Transverse colon (tissue), 4 donors: ENCODE measurements around a stretch of chr11.

DNA sequence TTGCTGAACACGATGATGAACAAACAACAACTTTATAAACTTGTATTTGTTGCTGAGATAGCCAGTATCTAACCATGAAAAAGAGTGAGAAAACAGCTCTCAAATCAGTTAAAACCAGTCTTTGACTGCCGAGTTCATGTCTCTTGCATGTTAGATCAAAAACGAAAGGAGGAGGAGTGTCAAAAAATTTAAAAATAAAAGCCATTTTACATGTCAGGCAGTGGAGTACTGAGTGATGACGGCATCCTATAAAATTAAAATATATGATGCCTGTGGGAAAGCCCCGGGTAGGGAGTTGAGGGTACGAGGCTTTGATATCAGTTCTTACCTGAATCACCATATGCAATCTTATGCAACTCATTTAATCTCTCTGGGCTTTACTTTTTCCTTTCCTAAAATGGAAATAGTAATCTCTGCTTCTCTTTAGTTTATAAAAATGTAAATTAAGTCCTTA lies 117.3 kb downstream of the ETS1 start:
- PRO-cap, result no peak
- RAMPAGE, long total RNA, 4 experiments, result no peak in any of the 4 experiments

- PRO-cap, result no peak
- RAMPAGE, long total RNA, 4 experiments, result no peak in any of the 4 experiments
These were observed 113.6 kb downstream of the ETS1 start for GRCh38 chr11:128473634-128474376.

- PRO-cap, result unidirectional peak, plus-strand start at chr11:128497235; unidirectional peak, plus-strand start at chr11:128497644
- RAMPAGE, long total RNA, 4 experiments, result no peak in any of the 4 experiments
These were observed 90.3 kb downstream of the ETS1 start for GRCh38 chr11:128496607-128497886.

- PRO-cap, result no peak
- RAMPAGE, long total RNA, 4 experiments, result no peak in any of the 4 experiments
These were observed 4.4 kb downstream of the ETS1 start for GRCh38 chr11:128582942-128583385.

DNA sequence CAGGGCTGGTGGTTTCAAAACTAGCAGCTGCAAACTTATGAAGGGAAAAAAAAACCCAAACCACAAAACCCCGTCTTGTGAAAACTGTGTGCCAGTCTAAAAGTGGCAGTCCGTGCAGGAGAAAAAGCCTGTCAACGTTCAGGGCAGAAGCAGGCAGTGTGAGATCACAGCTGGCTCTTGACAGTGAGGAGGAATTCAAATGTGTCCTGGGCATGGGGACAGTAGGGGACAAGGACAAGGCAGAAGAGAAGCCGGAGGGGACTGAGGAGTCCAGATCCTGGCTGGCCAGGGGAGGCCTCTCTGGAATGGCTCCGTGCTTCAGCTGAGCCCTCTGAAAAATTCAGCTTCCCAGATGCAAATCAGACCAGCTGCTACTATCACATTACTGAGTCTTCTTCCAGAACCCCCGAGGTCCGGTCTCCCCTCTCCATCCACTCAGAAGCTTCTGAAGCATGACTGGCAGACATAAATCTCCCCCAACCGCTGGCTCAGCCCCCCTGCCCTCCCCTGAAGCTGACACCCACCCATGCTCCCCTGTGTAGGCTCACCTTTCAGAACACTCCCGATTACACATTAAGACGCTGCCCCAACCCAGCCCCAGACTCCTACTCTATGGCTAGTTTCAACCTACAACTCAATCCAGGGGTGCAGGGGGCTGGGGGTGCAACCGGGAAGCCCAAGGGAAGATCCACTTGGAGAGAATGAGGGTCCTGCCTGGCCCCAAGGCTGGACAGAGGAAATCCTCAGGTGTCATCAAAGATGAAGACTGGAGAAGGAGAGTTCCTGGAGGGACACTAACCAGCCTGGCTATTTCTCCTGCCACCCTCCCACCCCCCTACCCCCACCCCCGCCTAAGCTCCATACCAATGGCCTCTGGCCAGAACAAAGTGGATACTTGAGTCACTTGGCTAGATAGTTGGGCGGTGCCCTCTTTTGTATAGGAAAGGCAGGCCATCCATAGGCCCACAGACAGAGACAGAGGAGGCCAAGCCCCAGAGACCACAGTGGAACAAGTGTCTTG lies 32.1 kb downstream of the FLI1 start:
- PRO-cap, result unidirectional peak, plus-strand start at position 94 of the sequence; unidirectional peak, plus-strand start at position 108 of the sequence; unidirectional peak, plus-strand start at position 242 of the sequence; unidirectional peak, plus-strand start at position 400 of the sequence; bidirectional peak, plus-strand start at position 576 of the sequence, minus-strand start at position 437 of the sequence
- RAMPAGE, long total RNA, 4 experiments, result no peak in any of the 4 experiments

DNA sequence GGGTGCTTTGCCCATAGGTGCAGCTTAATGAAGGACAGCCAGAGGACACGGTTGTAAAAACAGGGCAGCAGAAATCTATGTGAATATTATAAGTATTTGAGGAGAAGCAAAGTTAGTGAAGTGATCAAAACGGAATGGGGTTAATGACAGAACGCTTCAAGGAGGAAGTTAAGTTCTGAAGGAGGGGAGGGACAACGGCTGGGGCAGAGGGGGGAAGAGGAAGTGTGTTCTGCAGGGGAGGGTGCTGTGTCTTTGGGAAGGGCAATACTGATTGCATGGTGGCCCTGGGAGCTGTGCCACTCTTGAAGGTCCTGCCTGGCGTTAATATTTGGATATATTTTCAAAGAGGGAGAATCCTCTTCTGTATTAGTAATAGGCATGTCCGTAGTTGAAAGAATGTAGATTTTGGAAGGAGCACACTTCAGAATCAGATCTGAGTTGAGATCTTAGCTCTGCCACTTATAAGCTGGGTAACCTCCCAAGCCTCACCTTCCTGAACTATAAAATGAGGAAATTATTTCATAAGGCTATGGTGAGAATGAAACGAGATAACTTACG lies 32.9 kb downstream of the FLI1 start:
- PRO-cap, result bidirectional peak, plus-strand start at position 249 of the sequence, minus-strand start at position 142 of the sequence
- RAMPAGE, long total RNA, 4 experiments, result no peak in any of the 4 experiments

GRCh38 chr11:128828369-128829122 lies 38.5 kb downstream of the KCNJ1 start:
- PRO-cap, result no peak
- RAMPAGE, long total RNA, 4 experiments, result no peak in any of the 4 experiments

DNA sequence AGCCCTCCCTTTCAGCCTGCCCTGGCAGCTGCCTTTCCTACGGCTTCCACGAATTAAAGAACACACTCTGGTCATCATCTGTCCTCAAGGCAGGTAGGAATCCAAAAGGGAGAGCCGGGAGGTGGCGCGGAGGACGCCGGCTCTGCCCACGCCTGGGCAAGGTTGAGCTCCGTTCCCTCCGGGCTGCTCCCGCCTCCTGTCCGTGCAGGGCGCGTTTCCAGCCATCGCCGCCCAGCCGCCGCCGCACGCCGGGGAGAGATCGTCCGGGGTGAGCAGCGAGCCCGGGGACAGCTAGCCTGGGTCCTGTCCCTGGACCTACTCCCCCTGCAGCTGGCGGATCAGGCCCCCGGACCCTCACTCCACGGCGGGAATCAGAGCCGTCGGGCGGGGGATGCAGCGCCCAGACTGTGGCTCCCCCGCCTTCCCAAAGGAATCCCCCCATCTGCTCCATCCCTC lies 696 bp upstream of the KCNJ5 start:
- PRO-cap, result no peak
- RAMPAGE, long total RNA, 4 experiments, result no peak in any of the 4 experiments

- PRO-cap, result no peak
- RAMPAGE, long total RNA, 4 experiments, result no peak in any of the 4 experiments
These were observed 15.1 kb downstream of the KCNJ5 start for GRCh38 chr11:128906259-128906748.

GRCh38 chr11:128974247-128974922 lies 31.7 kb upstream of the TP53AIP1 start:
- PRO-cap, result no peak
- RAMPAGE, long total RNA, 4 experiments, result no peak in any of the 4 experiments

- PRO-cap, result no peak
- RAMPAGE, long total RNA, 4 experiments, result start-site peak on the minus strand in 2 of 4 experiments, at chr11:129004790-129004910 at its widest, 7 to 11 reads per replicate
These were observed 62.1 kb upstream of the TP53AIP1 start for GRCh38 chr11:129004743-129005236.

GRCh38 chr11:129258401-129258932 lies 66.3 kb upstream of the ARHGAP32 start:
- PRO-cap, result no peak
- RAMPAGE, long total RNA, 4 experiments, result start-site peak on the minus strand in 2 of 4 experiments, at chr11:129258603-129258756 at its widest, 10 reads per replicate

GRCh38 chr11:129275750-129276351 lies 83.7 kb upstream of the ARHGAP32 start:
- PRO-cap, result unidirectional peak, plus-strand start at chr11:129276038
- RAMPAGE, long total RNA, 4 experiments, result no peak in any of the 4 experiments

DNA sequence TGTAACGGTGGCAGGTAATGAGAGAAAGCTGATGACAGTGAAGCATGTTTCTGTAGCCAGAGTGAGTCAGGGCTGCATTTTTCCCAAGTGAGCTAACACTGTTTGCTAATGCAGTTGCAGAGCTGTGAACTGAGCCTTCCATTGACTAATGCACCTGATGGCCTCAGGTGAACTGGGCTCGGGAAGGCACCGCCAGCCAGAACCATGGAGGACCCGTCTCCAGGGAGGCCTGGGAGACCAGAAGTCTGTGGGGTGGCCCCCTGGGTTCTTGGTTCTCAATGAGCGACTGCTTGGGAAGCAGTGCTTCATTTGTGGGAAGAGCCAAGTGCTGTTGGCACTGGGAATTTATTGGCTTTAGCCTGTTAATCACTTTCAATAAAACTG lies 64.5 kb downstream of the BARX2 start:
- PRO-cap, result no peak
- RAMPAGE, long total RNA, 4 experiments, result no peak in any of the 4 experiments

DNA sequence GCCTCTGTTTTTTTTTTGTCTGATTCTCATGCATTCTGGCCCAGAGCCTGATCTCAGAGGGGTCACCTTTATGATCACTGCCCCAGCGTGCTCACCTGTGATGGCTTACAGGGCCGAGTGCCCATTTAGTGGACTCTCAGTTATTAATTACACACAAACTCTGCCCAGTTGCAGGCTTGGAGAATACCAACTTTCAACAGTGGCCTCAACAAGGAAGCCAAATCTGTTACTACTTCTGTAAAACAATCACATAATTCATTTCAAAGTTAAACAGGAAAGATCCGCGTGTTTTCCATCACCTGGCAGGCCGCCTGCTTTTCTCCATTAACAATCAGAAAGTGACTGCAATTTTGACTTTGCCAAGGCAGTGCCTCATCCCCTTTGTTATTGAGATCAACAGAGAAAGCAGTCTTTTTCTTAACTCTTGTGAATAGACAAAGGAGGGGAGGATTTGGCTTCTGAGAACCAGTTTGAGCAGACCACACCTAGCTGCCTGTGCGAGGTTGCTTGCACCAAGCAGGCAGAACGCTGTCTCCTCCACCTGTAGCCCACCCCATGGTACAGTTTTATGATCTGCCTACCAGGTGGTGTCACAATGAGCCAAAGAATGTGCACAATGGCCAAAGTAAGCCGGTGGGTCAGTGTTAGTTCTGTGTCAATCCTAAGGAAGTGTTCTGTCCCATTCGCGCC lies 77.7 kb downstream of the BARX2 start:
- PRO-cap, result no peak
- RAMPAGE, long total RNA, 4 experiments, result no peak in any of the 4 experiments

DNA sequence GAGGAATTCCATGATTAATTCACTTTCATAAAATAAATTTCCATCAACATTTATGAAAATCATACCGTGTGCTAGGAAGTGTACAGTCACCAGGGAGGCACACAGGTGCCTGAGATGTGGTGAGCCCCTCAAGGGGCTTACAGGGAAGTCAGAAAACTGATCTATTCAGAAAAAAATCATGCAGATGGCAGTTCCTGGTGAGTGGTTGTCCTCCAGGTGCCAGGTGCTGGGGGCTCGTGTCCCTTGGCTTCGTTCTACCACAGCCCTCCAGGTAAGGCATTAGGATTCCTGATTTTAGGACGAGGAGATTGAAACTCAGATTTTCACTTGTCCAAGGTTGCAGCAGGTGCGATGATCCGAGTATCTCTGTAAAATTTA lies 204.1 kb downstream of the BARX2 start:
- PRO-cap, result no peak
- RAMPAGE, long total RNA, 4 experiments, result no peak in any of the 4 experiments

GRCh38 chr11:129592790-129593263 lies 217.2 kb downstream of the BARX2 start:
- PRO-cap, result no peak
- RAMPAGE, long total RNA, 4 experiments, result no peak in any of the 4 experiments

- PRO-cap, result bidirectional peak, plus-strand start at chr11:129803869, minus-strand start at chr11:129803678
- RAMPAGE, long total RNA, 4 experiments, result start-site peak on the minus strand in 1 of 4 experiments, at chr11:129803399-129803454 at its widest, 8 reads per replicate
These were observed 12.2 kb upstream of the TMEM45B start for GRCh38 chr11:129803388-129803961.

GRCh38 chr11:129836162-129836815 lies 20.6 kb downstream of the TMEM45B start:
- PRO-cap, result bidirectional peak, plus-strand start at chr11:129836659, minus-strand start at chr11:129836518
- RAMPAGE, long total RNA, 4 experiments, result start-site peak on the plus strand in 1 of 4 experiments, at chr11:129836181-129836247 at its widest, 8 reads per replicate

- PRO-cap, result no peak
- RAMPAGE, long total RNA, 4 experiments, result no peak in any of the 4 experiments
These were observed 19.4 kb upstream of the APLP2 start for GRCh38 chr11:130050302-130050745.